HL-60 (cell line): ENCODE measurements around a stretch of chr6.

GRCh38 chr6:156948760-156949269, 171.6 kb downstream of the ARID1B start:
- RRBS: no CpG with 5 or more reads among the region's 2 CpGs

DNA sequence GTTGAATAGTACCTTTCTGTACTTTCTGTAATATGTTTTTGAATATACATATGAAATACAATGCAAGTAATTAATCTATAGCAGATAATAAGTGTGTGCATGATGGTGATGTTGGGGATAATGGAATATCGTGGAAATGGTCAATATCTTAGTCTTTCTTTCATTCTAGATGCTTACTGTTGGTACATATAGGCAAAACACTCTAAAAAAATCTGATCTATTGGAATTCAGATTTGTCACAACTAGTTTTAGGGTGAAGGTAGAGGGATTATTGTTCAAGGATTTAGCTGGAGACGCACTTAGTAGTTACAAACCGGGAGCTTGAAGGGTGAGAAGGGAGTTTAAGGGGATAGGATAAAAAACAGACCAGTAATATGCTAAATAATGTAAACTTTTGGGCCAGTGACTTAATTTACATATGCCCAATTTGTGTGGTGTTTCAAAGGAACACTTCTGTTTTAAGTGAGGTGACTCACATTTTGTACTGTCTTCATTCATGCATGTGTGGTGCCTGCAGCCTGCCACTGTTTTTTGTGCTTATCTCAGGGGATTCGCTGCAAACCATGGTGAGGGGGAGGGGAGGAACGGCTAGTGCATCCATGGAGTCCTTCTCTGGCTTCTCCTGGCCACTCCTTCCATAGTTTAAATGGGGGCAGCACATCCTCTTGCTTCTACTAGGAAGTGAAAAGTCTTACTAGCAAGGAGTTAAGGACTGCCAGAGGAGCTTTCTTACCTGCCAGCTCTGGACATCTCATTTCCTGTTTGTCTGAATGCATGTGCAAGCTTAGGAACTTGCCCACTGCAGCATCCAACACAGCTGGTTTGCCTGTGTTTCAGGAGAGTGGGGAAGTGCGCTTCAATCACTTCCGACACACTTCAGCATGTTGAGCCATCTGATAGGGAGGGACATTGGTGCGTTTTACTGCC, 211.0 kb downstream of the ARID1B start:
- RRBS: no CpG with 5 or more reads among the region's 8 CpGs

DNA sequence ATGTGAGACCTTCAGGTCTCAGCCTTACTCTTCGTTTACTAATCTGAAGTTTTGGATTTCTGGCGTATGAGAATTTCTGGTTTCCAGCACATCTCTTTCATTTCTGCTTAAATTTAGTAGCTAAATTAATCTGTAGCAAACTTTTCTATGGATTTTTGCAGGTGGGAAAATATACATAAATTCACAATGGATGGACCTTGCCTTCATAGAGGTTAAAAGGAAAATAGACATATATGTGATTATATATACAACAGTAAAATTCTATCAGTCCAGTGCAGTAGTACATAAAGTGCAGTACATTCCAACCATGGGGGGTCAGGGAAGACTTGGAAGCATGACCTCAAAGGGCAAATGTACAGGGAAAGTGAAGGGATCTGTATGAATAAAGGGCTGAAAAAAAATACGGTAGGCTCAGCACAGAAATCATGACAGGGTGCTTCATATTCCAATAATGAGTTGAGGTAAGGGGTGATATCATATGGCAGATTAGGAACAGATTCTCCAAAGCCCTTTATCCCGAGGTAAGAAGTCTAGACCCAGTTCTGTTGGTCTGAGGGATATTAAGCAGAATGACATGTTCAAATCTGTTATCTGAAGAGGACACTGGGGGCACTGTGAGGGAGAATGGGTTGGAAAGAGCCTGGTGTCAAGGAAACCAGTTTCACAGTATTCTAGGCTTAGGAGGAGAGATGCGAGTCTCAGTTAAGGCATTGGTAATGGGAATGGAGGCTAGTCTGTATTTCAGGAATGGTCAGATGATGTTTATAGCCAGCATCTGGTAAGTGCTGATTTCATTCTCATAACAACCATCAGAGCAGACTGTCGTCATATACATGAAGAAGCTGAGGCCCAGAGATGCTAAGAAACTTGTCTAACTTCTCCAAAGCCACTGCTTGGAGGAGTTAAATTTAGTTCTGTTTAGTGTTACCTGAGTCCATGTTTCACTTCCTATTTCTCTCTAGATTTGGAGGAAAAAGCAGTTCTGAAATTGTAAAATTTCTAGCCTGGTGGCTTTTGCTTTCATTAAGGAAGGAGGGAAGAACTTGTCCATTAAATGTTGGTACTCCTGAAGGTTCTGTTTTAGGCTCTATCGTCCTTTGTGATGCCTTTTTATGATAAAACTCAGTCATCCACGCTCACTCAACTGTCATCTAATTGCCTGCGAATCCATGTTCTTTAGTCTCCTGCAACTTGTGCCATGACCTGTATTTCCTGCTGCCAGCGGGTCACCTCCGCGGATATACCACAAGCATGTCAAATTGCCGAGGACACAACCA, 241.8 kb downstream of the ARID1B start:
- RRBS: no CpG with 5 or more reads among the region's 13 CpGs

DNA sequence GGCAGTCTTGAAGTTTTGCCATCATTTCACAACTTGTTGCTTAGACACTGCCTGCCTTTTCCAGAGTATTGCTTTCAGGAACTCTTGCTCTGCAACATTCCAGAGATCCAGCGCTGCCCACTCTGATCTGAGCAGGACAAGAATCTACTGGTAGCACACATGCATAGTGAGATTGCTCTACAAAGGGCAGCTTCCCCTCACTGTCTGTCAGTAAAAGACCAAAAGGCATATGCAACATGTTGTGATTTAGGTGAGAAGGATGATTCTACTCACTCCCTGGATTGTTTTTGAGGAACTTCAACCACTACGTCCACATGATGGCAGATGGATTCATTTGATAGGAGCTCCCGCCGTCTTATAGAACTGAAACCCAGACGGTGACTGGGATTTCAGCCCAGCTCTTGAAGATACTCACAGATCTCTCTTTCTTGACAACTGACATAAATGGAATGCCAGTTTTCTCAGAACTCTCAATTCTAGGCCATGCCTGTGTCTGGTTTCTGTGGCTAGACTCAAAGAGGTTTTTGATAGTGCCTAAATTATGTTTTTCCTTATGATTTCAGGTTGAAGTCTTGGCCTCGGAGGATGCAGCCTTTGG, 259.2 kb downstream of the ARID1B start:
- RRBS: no CpG with 5 or more reads among the region's 6 CpGs

DNA sequence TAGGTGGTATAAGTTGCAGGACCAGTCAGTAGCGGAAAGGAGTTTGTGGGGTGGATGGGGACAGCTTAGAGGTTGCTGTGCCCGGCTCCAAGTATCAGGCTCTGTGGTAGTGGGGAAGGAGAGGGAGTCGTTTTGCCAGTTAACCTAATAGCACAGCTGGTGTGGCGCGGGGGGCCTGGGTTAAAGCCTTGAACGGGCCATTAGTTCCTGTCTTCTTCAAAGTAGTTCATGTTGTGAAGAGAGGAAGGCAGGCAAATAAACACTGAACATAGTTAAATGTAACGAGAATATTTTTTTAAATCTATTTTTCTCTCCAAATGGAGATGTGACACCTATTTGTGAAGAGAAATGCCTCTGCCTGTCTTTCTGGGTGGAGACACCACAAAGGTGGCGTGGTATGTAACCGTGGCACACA, 203.0 kb downstream of the TMEM242 start:
- RRBS: 96% methylated on average over 1 of the region's 9 CpGs

- RRBS: 86% methylated on average over 4 of the region's 11 CpGs
These were observed 86.5 kb downstream of the TMEM242 start for GRCh38 chr6:157236899-157237098.

DNA sequence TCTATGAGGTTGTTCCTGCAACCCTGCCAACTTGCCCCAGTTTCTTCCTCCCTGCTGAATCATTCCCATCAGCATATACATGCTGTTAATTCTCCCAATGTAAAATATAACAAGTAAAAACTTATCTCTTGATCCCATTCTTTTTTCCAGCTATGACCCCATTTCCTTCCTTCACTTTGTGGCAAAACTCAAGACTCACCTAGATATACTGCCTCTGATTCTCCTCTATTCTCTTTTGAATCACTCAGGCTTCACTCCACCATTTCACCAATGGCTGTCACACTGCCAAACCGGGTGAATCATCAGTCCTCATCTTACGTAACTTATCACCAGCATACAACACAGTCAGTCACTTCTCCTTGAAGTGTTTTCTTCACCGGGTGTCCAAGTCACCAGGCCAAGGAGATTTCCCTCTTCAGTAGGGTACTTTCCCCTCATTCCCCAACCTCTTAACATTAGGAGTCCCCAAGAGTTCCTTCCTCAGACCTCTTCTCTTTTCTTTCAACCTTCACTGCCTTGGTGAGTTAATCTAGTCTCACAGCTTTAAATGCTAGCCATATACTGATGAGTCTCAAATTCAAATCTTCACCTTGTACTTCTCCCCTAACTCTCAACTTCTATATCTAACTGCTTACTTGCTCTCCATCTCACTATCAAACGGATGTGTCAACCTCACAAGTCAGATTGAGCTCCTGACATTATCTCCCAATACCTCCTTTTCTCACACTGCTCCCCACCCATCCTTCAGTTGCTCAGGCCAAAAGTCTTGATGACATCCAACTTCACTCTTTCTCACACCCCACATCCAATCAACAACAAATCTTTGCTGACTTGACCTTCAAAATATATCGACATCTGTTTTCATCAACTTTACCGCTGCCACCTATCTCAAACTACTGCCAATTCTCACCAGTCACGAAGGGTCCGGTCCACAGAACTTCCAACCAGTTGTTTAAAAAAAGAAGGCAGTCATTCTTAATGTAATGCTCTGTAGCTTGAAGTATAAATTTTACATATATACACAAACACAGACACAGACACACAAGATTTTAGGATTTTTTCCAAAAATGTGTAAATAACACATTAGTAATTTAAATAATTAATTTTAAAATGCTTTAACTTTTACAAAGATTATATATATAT, 5.9 kb downstream of the TMEM242 start:
- RRBS: 9% methylated on average over 3 of the region's 8 CpGs

GRCh38 chr6:157460840-157461448, 80.0 kb downstream of the ZDHHC14 start:
- RRBS: no CpG with 5 or more reads among the region's 10 CpGs

DNA sequence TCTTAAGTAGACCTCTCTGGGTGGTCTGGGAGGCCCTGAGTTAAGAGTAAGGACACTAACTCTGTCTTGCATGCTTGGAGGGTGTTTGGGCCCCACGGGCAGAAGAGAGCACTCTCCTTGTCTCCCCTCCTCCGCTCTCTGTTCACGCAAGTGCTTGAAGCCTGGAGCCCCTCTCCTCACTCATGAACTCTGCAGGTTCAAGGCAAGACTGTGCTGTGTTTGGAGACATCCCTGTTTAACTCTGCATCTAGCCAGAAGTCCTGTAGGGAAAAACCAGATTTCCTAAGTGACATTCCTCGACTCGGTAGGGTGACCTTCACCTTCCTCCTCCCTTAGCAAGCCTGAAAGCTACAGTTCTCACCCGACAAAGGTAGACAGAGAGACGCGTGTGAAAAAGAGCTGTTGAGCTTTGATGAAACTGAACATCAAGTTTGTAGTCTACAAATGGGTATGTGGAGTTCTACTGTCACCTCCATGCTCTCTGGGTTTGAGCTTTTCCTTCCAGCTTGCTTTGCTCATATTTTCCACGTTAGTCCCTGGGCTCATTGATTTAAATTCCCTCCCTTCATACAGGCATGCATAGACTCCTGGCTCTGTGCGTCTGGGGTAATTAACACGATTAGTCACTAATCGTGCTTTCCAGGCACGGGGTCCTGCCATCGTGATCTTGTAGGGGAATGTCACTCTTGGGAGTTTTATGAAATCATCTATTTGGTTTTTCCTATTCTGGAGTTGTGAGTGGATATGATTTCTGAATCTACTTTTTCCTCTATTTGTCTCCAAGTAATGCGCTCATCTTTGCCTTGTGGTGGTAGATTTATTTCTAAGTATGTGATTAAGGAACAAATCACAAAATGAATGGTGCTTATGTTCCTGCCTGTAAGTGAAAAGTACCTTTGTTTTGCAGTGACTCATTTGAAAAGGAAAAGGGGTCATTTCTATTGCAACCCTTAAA, 154.3 kb downstream of the ZDHHC14 start:
- RRBS: no CpG with 5 or more reads among the region's 15 CpGs

DNA sequence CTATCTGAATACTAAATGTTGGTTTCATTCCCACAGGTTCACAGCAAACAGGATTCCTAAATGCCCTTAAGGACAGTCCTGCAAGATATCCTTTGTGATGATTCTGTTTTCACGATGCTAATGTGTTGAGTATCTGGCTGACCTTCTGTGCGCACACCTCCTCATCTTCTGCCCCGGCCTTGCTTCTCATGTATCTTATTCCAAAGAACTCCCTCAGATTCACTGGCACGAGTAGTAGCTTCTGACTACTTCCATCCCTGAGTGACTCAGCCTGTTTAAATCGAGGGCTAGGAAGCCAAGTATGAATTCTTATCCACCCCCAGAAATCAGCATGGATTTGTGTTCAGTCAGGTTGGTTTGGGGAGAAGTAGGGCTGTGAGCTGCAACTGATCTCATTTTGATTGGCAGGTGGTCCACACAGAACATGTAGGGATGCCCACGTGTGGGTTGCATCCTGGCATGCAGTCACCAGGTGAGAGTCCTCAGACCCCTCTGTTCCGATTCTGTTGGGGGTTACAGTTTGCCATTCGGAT, 190.2 kb upstream of the SNX9 start:
- RRBS: no CpG with 5 or more reads among the region's 8 CpGs

GRCh38 chr6:157713593-157714007, 109.4 kb upstream of the SNX9 start:
- RRBS: no CpG with 5 or more reads among the region's 9 CpGs

GRCh38 chr6:157813141-157813635, 9.9 kb upstream of the SNX9 start:
- RRBS: no CpG with 5 or more reads among the region's 6 CpGs

DNA sequence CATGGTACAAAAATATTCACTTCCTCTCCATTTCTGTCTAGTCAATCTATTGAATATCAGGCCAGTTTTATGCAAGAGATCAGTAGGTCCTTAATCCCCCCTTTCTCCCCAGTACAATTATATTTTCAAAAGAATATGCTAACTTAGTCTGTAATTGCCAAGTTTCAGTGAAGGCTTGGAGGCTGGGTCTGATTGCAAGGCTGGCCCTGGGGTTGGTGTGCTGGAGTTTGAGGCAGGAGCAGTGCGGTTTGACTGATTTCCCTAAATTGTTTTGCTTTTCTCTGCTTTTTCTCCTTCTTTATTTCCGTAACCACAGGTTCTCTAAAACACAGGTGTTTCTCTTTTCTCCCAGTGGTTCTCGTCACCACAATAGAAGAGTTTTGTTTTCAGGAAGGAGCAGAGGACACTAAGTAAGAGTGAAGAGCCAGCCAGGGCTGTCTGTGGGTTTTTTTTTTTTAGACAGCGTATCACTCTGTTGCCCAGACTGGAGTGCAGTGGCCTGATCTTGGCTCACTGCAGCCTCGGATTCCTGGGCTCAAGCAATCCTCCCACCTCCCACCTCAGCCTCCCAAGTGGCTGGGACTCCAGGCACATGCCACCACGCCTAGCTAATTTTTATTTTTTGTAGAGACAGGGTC, 8.2 kb upstream of the SNX9 start:
- RRBS: no CpG with 5 or more reads among the region's 6 CpGs

DNA sequence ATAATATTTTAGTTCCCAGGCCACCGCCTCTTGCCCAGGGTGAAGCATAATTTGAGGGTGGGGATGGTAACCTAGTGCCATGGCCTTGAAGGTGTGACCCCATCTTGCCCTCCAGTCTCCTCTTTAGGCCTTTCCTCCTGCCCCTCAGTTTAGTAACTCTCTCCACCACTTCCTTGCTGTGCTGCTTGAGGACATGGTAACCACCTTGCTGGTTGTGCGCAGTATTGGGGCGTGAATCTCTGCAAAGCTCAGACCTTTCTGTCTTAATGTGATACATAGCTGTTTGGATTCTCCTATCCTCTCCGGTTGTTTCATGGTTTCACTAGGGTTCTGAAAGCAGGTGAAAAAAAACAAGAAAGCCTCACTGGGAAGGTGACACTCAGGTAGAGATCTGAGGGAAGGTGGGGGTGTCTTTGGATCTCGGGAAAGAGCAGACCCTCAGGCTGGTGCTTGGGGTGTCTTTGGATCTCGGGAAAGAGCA, 16.6 kb downstream of the SNX9 start:
- RRBS: no CpG with 5 or more reads among the region's 6 CpGs

GRCh38 chr6:157840575-157842013, 18.0 kb downstream of the SNX9 start:
- RRBS: no CpG with 5 or more reads among the region's 9 CpGs

GRCh38 chr6:157891309-157892471, 68.6 kb downstream of the SNX9 start:
- RRBS: no CpG with 5 or more reads among the region's 16 CpGs

DNA sequence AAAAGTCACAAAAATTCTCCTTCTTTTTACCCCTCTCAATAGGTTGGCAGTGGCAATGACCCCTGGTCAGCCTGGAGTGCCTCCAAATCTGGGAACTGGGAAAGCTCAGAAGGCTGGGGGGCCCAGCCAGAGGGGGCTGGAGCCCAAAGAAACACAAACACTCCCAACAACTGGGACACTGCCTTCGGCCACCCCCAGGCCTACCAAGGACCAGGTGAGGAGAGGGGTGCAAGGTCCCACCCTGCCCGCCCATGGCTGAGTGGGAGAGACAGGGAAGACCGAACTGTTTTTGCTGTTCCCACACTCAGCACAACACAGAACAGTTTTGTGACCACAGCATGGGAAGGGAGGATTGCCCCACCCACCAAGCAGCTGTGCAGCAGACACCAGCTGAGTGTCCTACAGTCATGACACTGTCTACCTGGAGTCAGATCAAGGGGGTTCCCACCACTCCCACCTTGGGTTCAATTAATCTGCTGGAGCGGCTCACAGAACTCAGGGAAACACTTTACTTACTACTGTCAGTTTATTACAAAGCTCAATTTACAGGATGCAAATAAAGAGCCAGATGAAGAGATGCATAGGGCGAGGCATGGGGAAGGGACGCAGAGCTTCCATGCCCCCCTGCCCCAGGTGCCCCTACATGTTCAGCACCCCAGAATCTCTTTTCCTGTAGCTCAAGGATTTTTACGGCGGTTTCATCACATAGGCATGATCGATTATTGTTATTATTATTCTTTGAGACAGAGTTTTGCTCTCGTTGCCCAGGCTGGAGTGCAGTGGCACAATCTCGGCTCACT, 73.9 kb downstream of the SNX9 start:
- RRBS: no CpG with 5 or more reads among the region's 11 CpGs

DNA sequence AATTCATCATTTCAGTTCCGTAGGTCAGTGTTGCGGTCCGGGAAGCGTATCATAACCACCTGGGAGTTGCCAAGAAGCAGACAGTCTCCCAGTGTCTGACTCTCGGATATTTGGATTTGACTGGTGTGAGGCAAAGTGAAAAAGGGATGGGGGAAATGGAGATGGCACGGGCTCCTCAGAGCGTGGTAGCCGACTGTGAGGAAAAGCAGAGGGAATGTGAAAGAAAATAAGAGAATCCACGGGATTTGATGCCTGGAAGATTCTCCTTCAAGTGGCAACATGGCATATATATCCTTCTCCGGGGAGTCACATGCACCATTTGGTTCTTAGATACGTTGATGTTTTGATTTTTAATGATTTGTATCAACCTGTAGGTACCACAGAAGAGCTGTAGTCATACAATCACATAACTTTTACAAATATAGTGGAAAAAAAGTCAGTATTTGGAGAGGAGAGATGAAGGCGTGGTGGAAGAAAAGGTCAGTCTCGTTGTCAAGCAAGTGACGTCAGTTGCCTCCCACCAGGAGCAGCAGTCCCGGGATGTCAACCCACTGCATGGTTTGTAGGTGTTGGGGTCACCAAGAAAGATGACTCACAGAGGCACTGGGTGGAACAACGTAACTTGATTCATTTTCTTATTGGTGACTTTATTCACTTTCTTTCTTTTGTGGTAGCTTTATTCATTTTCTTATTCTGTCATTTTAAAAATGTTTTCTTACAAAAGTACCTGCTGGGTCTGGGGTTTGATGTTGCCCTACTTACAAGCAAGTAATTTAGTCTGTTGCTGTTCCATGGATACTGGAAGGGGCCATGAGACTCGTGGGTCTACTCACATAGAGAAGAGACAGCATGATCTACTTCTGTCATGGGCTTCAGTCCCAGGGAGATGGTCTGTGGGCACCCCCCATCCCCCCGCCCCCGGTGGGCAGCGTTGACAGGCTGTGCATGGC, 36.7 kb upstream of the SYNJ2 start:
- RRBS: no CpG with 5 or more reads among the region's 20 CpGs

DNA sequence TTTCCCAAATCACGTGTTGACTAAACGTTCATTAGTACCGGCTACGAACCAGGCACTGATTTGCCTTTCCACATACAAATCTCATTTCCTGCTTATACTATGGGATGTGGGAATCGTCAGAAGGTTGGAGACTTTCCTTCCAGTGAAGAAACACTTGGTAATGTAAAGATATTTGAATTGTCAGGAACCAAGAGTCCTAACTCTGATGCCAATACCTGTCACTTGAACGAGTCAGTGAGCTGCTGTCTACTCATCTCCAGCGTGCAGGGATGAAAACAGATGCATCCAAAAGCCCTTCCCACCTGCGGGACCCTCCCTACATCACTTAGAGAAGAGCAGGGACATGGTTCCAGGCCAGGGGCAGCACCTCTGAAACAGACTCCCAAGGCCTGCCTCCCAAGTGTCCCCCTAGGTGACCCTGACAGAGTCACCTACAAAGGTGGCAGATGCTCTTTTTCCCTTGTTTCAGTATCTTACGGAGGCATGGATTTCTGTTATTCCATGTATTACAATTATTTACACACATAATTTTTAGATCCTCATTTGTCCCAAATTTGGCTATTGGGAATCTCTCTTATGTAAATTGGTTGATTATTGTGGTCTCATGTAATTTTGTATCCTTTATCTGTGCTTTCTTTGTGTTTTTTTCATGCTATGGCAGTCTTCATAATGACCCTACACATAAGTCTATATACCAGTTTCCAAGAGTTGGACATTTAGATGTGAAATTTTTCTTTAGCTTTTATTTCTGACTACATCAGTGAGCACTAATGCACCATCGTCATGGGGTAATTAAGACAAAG, 33.7 kb upstream of the SYNJ2 start:
- RRBS: no CpG with 5 or more reads among the region's 10 CpGs

- RRBS: no CpG with 5 or more reads among the region's 3 CpGs
These were observed 28.0 kb upstream of the SYNJ2 start for GRCh38 chr6:157953730-157954073.